Bronchial lymph node (tissue), 1 donor: ENCODE measurements around the gene CDK17.

DNA sequence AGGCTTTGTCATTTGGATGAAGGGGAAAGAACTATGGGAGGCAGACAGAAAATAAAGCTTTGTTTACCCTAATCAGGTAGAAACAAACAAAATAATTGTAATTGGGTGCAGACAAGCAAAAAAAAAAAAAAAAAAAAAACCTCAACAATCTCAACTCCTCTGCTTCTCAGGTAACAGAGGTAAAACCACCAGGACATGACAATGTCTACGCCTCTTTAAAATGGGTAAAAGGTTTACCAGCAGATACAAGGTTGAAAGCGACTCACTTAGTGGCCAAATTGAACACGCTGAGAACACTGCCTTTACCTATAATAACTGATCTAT lies 752 bp downstream of the FGD6 start:
- PRO-cap = no peak

DNA sequence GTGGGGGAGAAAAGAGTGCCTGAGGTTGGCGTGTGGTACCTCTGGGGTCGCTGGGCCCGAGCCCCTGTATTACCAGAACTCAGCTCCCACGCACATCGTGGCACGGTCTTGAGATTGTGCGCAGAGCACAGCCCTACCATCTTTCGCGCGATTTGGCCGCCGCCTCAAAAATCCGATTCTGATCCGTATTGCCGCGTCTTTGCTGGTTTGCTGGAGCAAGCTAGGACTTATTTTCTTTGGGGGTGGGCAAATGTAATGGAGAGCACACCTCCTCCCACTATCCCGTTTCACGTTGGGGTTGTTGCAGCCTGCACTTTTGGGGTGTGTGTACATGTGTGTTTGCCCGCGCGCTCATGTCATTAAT lies 558 bp downstream of the METAP2 start:
- PRO-cap = no peak

GRCh38 chr12:95548074-95548632 lies 3.1 kb downstream of the USP44 start:
- PRO-cap = bidirectional peak, plus-strand start at chr12:95548269, minus-strand start at chr12:95548215

DNA sequence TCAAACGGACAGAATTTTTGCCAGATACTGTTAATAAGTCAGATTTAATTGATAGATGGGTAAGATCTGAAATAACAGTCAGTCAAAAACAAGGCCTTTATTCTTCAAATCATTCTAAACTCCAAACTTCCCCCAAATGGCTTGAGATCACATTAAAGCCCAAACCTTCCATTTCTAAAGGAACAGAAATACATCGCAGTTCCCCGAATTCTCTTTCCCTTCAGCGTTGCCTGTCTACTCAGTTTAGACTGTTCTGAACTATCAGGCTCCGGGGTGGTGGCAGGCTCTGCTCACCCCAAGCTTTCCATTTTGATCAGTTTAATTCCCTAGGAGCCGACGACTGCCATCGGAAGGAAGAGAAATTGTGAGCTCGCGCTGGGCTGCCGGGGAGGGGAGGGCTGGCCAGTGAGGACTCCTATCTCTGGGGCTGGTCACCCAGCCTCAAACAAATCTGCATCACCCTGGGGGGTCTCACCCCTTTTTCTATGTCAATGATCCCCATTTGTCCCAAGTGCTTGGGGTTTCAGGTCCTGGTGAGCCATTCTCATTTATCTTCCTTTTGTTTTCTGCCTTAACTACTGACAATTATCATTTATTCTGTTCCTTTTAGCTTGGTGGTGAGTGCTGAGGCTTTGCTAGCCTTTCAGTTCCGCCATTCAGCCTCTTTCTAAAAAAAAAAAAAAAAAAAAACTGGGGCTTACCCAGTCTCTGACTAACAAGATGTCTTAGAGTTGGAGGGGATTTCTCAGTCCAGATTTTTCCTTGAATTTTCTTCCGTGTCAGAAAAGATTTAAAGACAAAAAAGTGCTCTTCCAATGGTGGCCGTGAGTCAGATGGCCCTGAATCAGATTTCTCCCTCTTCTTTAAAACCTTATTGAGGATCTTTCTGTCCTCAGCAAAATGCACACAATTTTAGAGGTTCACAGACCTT lies 22.7 kb upstream of the USP44 start:
- PRO-cap = bidirectional peak, plus-strand start at position 715 of the sequence, minus-strand start at position 669 of the sequence

DNA sequence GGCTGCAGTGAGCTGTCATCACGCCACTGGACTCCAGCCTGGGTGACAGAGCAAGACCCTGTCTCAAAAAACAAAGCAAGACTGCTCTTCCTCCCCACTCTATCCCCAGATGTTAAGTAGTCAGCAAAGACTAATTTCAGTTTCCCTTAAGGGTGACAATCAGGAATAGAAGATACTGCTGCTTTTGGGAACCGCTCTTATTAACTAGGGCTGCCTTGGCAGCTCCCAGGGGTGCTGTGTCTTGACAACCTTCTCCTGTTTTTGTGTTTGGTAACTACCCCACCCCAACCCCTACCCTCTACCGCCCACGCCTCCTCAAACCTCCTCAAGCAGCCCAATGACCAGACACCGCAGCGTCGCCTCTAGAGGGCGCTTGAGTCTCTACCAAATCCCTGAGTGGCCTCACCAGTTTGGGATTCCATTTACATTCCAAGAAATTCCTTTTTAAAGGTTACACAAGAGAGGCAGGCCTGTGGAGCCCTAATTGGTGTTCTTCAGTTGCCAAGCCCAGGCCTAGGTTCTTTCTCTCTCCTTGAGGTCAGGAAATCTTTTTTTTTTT lies 72.2 kb upstream of the USP44 start:
- PRO-cap = no peak

DNA sequence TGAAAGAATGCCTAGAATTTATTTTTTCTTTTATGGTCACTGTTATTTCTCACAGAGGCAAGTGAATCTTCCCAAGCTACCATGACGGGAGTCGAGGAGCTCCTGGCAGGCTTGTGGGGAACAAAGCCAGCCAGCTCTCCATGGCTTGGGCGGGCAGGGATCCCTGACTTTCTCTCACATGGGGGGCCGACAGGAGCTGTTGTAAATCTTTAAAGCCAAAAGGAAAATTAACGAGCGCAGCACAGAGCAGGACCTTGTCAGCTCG lies 95.7 kb upstream of the USP44 start:
- PRO-cap = no peak

GRCh38 chr12:95789036-95789968 lies 1.3 kb downstream of the NTN4 start:
- PRO-cap = no peak

GRCh38 chr12:95805731-95806633 lies 15.4 kb upstream of the NTN4 start:
- PRO-cap = no peak

- PRO-cap = no peak
Observed at GRCh38 chr12:96223357-96224230, 29.4 kb downstream of the ELK3 start.

DNA sequence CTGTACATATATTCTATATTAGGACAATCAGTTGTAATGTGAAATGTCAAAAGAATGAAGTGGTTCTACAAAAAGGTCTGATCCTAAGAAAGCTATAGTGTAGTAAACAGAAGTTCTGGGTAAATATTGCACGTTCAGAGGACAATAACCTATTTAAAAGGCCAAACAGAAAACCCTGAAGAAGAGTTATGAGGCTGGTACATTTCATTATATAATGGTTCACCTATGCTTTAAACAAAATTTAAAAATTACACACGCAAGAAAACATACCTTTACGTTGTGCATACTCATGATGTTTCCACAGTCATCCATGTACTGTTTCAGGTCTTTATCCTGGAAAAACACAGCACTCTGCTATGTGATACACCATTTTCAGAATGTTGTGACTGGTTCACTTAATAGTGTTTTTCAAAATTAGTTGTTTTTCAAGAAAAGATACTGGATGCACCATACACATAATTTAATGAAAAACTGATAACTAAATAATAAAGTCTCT lies 102.9 kb downstream of the ELK3 start:
- PRO-cap = no peak

GRCh38 chr12:96400377-96400792 lies at the start of gene CDK17:
TSS of gene CDK17 (minus strand) at chr12:96400439.
- PRO-cap = bidirectional peak, plus-strand start at chr12:96400682, minus-strand start at chr12:96400439

GRCh38 chr12:97143037-97143336 lies 235.9 kb downstream of the NEDD1 start:
- PRO-cap = no peak

- PRO-cap = no peak
Observed at GRCh38 chr12:98575036-98575401, 18.5 kb upstream of the SLC25A3 start.

DNA sequence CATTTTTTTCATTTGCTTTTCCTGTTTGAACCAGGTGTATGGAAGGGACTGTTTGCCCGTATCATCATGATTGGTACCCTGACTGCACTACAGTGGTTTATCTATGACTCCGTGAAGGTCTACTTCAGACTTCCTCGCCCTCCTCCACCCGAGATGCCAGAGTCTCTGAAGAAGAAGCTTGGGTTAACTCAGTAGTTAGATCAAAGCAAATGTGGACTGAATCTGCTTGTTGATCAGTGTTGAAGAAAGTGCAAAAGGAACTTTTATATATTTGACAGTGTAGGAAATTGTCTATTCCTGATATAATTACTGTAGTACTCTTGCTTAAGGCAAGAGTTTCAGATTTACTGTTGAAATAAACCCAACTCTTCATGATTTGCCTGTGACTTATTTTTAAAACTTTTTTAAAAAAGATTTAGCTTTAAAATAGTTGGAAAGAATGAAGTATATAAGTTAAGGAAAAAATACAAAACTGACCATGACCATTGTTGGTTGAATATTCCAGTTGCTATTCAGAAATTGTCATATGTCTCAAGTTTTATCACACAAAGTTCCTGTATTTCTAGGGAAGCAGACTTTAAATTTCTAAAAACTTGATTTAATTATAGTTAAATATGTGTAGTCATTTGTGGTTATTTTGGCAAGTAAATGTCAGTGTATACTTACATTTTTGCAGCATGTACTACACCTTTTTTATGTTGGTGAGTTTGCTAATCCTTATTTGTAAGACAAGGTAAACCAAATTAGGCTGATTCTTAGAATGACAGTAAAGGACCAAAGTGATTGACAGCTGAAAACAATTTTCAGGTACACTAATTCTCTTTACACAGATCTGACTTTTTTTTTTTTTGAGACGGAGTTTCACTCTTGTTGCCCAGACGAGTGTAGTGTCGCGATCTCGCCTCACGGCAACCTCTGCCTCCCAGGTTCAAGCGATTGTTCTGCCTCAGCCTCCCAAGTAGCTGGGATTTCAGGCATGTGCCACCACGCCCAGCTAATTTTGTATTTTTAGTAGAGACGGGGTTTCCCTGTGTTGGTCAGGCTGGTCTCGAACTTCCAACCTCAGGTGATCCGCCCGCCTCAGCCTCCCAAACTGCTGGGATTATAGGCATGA lies 8.2 kb downstream of the SLC25A3 start:
- PRO-cap = no peak

DNA sequence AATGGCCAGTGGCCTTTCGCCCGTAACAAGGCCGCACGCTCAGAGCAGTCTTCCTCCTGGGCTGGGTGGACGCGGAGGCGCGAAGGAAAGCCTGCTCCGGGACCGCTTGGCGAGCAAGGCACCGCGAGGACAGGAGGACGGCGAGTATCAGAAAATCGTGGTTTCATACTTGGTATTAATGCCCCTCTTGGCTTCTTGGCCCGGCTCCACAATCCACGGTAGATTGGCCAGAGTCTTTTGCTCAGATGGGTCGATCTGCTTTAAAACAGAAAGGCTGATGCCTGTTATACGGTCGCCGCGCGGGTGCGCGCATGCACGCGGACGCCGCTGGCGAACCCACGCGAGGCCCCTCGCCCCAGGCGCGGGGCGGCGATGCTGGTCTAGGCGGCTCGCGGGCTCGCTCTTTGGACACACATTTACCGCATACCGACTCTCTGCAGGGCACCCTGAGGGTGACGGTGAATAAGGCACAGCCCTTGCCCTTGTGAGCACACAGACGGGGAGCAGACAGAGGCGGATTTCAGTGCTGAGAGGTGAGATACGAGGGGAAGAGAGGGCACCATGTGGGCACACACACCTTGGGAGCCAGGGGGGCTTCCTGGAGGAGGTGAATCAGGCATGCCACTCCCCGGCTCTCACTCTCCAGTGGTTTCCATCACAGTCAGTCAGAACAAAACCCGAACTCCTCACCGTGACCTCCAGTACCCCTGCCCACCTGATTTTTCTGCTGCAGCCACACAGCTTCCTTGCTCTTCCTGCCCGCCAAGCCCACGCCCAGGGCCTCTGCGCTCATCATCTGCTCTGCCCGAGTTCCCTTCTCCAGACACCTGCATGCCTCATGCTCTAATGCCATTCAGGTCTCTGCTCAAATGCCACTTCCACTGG lies 100.7 kb downstream of the APAF1 start:
- PRO-cap = no peak

DNA sequence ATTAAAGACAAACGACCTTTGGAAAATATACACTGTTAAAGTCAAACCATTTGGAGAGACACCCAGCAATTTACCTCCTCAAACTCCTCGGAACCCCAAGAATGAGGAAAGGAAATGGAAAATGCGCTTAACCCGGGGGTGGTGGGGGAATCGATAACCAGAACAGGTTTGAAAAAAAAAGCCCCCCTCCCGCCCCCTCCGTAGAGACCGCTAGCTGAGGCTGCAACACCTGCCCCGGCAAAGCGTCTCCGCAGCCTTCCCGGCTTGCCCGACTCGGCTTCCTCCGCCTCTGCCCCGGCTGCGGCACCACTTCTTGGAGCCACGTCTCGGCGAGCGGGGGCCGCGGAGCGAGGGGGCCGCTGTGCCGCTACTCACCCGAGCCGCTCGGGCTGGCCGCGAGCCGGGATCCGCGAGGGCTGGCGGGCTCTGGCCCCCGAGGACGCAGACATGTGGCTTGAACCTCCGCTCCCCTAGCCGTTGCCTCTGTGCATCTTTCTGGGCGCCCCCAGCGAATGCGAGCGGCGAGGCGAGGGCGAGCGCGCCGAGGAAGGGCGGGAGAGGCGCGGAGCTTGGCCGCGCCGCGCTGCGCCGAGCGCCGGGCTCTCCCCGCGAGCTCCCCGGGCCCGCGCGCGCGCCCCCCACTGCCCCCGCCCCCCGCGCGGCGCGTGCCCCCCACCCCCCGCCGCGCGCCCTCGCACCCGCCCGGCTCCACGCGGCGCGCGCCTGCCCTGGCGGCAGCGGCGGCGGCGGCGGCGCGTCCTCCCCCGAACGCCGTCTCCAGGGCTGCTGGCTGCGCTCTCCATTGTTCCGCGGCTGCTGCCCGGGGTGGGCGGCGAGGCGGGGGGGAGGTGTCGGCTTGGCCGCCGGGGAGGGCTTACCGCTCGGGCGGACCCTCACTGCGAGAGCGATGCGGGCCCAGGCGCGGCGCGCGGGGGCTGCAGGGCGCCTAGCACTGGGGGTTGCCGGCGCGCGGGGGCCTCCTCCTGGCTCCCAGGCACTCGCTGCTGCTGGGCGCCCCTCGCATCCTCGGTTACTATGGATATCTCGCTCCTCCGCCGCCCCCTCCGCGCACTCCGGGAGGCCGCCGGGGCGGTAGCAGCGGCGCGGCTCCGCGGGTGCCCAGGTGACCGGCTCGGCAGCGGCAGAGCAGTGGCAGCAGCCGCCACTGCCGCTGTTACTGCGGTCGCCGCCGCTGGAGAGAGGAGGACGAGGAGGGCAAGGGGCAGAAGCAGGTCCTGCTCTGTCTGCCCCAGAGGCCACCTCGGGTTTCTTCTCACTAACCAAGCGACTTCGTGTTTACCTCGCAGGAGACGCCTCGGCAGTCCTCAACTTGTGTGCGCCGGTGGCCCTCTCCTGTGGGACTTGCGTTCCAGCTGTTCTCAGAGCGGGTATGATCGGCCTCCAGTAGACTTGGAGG lies 249.7 kb downstream of the APAF1 start:
- PRO-cap = unidirectional peak, plus-strand start at position 920 of the sequence

- PRO-cap = no peak
Observed at GRCh38 chr12:99983714-99984156, 1.0 kb downstream of the ANKS1B start.

- PRO-cap = no peak
Observed at GRCh38 chr12:100107384-100108104, 35.1 kb downstream of the BLTP3B start.

- PRO-cap = no peak
Observed at GRCh38 chr12:100173048-100173616, 27.5 kb upstream of the ACTR6 start.

DNA sequence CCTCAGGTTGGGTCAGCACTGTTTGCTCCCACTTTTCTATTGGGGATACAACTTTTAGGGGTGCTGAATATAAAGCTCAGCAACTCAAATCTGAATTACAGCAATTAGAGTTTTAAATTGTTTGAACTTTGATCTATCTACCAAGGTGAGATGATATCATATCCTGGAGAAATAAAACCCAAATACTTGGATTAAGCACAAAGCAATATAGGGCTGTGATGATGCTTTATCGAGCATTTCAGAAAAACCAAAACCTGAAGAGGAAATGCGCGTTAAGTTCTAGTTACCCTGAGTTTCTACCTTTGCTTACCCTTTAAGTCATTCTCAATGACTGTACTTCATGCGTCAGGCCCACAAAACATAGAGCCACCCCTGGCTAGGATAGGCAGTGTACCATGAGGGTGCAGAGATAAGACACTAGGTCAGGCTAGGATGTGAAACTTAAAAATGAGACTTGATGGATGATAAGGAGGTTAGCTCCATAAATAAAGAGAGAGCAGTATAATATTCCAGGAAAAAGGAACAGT lies 100.0 kb downstream of the GAS2L3 start:
- PRO-cap = unidirectional peak, plus-strand start at position 250 of the sequence